Mammary microvascular endothelial cell (primary cell): ENCODE measurements around the gene LMNB2.

DNA sequence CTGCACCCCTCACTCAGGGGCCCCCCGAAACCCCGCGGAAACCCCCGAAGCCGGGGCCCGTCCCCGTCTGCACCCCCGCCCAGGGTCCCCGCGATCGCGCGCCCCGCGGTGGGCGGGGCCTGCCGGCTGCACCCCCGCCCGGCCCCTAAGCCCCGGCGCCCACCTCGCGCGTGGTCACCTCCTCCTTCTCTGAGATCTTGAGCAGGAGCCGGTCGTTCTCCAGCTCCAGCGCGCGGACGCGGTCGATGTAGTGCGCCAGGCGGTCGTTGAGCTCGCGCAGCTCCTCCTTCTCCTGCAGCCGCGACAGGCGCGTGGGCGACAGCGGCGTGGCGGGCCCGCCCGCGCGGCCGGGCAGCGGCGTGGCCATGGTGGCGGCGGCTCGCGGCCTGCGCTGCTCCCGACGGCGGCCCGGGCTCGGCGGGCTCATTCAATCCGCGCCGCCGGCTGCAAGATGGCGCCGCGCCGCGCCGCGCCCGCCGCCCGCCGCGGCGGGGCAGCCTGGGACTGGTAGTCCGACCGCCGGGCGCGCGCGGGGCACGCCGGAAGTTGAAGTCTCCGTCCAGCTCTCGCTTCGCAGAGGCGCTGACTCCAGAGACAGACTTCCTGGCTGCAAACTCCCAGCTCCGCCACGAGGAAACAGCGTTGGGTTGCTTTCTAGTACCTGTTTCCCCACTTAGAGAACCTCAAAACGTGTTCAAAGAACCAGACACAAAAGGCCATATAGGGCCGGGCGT, at the start of gene LMNB2:
Gene LMNB2 (minus strand): TSS at position 453 of the 734 bp plus-strand sequence.
- RAMPAGE, long total RNA, result no peak

- RAMPAGE, long total RNA, result no peak
Measured at GRCh38 chr19:2461769-2462785, 5.3 kb upstream of the LMNB2 start.

- RAMPAGE, long total RNA, result no peak
Measured at GRCh38 chr19:2475114-2475712, 714 bp upstream of the GADD45B start.

- RAMPAGE, long total RNA, result no peak
Measured at GRCh38 chr19:2478268-2479118, 2.6 kb downstream of the GADD45B start.

DNA sequence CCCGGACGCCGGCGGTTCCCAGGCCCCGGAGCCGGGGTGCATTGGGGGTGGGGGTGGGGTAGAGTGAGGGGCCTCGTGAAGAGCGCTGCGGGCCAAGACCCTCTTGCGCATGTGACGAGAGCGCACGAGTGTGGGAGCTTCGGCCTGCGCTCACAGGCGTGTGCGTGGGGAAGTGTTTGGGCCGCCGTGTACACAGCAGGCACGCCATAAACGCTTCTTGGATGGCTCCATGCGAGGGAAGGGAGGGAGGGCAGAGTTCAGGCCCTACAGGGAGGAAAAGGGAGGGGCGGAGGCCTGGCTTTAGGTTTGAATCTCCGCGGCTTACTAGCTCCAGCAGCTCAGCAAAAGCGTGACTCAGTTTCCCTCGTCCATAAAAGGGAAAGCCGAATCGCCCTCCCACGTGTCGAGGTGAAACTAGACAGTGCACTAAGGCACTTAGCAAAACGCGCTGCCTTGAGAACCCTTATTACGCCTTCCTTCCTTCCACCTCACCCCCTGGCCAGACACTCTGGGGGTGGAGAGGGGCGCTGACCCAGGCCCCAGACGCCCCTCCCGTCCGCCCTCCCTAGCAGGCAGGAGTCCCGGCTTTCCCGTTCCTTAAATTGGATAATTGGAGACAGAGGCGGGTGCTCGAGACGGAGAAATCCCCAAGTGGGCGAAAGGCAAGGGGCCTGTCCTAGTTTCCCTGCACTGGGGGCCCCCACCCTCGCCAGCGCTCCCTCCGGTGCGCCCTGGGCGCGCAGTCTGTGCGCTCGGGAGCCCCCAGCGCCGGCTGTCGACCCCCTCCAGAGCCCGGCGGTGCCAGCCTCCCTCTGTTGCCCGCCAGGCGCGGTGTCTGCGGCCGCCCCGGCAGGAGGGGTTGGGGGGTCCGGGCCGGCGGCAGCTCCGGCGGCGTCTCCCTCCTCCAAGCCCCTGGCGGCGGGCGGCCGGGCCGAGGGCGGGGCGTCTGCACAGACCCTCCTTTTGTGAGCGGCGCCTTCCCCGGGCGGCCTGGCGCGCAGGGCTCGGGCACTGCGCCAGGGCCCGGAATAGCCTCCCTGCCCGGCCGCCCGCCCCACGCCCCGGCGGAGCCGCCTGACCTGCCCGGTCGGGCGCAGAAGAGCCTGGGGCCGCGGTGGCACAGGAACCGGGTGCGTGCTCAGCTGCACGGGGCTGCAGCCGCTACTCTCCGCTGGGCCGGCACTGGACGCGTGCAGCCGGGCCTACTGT, 12.8 kb downstream of the GADD45B start:
- RAMPAGE, long total RNA, result no peak

DNA sequence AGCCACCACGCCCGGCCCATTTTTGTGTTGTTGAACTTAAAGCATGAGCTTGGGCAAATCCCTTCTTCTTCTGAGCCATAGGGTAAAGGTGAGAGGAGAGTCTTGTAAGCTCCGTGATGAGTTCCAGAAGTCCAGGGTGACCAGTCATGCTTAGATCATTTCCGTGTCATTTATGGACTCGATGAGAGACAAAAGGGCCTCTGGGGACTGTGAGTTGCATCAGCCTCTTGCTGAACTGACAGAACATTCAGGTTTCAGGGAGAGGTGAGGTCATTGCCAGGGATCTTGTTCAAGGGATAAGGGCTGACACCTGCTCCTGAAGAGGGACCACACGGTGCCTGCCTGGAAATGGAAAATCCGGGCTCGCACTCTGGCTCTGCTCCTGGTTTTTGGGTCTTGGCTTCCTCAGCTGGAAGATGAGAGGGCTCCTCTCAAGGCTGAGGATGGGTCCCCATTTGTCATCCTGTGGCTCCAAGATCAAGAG, 53.6 kb downstream of the GADD45B start:
- RAMPAGE, long total RNA, result no peak

GRCh38 chr19:2762311-2762667, 20.8 kb downstream of the SGTA start:
- RAMPAGE, long total RNA, result no peak

GRCh38 chr19:2771897-2772480, 11.1 kb downstream of the SGTA start:
- RAMPAGE, long total RNA, result no peak

GRCh38 chr19:2856450-2857049, 10.6 kb upstream of the ZNF556 start:
- RAMPAGE, long total RNA, result no peak

DNA sequence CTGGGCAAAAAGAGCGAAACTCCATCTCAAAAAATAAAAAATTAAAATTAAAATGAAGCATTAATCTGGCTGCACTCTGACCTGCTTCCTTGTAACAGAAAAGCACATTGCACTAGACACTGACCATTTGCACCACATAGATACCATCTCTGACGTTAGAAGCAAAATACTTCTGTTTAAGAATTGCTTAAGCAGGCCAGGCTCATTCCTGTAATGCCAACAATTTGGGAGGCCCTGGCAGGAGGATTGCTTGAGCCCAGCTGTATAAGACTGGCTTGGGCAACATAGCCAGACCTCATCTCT, 7.3 kb upstream of the TLE6 start:
- RAMPAGE, long total RNA, result no peak

- RAMPAGE, long total RNA, result no peak
Measured at GRCh38 chr19:3061025-3061687, 1.1 kb downstream of the TLE5 start.

- RAMPAGE, long total RNA, result no peak
Measured at GRCh38 chr19:3097320-3098033, 3.3 kb downstream of the GNA11 start.

DNA sequence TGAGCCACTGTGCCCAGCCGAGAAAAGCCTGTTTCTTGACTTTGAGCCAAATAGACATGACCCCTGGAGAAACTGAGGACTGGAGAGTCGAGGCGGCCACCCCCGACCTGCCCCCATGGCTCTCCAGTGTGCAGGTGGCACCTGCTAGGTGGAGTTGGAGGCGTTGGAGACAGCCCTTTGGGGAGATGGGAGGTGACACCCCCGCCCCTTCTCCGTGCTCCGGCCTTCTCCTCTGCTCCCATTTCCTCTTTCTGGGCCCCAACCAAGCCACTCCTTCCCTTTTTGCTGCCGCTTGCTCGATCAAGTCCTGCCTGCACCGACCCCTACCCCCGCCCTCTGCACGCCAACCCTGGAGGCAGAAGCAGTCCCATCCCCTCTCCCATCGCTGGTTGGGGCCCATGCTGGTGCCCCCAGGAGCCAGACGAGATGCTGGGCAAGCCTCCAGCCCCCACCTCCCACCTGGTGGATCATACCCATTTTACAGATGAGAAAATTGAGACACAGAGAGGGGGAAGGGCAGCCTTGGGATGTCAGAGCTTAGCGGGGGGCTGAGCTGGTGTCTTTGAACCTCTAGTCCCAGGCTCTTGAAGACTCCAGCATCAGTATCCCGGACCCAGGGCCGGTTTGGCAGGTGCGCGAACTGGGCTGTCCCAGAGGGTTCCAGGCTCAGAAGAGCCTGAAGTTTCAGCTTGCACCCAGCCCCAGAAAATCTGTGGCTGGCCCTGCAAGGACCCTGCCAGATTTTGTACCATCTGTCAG, 10.2 kb downstream of the GNA15 start:
- RAMPAGE, long total RNA, result no peak

GRCh38 chr19:3186251-3187210, 801 bp downstream of the NCLN start:
- RAMPAGE, long total RNA, result no peak

DNA sequence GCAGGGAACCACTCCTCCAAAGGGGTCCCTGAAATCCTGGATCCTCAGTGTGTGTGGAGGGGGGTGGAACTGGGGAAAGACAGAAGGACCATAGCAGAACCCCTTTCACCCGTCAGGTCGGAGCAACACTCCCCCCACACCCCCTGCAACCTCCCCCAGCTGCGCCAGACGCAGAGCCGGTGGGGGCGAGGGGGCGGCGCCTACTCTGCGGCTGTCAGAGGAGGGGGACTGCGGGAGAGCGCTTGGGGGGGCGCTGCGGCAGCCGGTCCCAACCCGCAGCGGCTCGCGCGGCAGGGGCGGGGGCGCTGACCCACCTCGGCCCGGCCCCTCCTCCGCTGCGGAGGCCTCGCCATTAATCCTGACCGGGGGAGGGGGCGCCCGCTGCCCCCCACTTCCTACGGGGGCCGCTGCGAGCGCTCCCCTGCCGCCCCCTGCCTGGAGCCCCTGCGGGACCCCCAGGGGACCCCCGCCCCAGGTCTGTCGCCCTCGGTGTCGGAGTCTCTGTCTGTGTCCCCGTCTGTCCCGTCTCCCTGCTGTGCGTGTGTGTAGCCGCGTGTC, 8.0 kb upstream of the NFIC start:
- RAMPAGE, long total RNA, result no peak

GRCh38 chr19:3373595-3374419, 7.4 kb downstream of the NFIC start:
- RAMPAGE, long total RNA, result no peak

DNA sequence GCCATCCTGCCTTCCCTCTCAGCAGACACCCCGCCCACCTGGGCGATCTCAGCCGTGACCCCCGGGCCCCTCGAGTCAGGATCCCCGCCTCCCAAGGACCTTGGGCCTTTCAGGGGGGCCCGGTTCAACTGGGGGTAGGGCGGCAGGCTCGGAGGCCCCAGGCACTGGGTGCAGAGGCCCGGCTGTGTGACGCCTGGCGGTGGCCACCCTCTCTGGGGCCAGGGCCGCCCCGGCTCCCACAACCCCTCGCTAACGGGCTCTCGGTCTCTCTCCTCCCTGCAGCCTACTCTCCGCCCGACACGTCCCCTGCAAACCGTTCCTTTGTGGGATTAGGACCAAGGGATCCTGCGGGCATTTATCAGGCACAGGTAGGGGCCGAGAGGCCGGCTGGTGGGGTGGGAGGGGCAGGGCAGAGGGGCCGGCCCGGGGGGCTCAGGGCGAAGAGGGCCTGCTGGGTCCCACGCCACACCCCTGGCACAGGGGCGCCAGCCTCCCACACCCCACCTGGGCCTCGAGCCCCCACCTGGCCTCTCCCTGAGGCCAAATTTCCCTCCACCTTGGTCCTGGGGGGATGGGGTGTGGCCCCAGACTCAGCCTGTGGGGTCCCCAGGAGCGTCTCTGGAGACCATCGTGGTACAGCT, 23.9 kb downstream of the SMIM24 start:
- RAMPAGE, long total RNA, result no peak

DNA sequence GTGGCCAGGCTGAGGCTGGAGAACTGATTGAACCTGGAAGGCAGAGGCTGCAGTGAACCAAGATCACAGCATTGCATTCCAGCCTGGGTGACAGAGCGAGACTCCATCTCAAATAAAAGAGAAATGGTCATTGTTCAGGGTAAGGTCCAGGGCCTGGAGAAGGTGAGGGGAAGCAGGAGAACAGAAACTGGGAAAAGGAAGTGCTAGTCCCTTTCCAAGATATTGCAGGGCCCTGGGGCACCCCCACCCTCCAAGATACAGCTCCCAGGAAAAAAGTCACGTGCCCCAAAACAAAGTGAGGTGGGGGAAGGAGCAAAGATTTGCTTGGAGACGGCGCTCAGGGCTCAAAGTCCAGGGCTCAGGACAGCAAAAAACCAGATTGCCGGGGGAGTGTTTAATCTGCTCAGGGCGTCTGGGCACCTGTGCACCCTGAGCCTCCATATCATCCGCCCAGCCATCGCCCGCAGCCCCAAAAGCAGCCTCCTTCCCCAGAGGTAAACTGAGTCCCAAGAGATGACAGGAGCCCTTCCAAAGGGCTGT, 6.4 kb downstream of the SMIM24 start:
- RAMPAGE, long total RNA, result no peak

DNA sequence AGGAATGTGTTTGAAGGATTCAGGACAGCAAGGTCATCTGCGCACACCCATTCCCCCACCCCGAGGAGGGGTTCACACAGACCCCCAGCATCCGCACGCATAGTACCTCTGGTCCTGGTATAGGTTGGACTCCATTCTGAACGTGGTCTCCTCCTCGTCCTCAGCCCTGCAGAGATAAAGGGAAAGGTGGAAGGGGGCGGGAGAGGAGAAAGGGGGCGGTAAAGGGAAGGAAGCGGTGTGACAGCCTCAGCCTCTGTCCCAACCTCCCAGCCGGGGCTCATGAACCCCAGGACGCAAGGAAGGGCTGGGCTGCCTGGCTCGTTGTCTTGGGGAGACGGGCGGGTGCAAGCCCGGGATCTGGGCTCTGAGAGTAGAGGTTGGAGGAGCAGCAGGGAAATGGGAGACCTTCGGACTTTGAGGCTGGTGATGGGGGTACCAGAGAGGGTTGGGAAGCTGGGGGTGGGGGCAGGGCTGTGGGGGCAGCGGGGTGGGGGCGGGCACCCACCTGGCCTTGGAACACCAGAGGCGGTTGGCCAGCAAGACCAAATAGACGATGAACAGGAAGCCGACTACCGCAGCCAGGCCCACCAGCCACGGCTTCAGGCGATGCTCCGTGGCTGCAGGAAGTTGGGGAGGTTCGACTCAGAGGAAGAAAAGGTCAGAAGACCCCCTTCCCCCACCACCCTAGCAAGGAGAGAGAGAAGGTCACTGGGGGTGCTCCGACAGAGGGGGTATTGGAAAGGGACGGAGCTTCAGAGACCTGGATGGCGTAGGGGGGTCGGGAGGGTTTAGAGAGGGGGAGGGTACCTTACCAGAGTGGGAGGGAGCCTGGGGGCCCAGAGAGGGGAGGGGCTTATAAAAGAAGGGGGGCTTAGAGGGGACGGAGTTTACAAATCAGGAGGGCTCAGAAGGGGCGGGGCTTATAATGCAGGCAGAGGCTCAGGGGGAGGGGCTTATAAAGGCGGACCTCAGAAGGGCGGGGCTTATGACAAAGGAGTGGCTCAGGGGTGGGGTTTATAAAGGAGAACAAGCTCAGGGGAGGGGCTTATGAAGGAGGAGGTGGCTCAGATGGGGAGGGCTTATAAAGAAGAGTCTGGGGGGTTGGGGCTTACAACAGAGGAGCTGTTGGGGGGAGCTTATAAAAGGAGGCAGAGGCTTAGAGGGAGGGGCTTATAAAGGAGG, 1.6 kb downstream of the SMIM24 start:
- RAMPAGE, long total RNA, result no peak

DNA sequence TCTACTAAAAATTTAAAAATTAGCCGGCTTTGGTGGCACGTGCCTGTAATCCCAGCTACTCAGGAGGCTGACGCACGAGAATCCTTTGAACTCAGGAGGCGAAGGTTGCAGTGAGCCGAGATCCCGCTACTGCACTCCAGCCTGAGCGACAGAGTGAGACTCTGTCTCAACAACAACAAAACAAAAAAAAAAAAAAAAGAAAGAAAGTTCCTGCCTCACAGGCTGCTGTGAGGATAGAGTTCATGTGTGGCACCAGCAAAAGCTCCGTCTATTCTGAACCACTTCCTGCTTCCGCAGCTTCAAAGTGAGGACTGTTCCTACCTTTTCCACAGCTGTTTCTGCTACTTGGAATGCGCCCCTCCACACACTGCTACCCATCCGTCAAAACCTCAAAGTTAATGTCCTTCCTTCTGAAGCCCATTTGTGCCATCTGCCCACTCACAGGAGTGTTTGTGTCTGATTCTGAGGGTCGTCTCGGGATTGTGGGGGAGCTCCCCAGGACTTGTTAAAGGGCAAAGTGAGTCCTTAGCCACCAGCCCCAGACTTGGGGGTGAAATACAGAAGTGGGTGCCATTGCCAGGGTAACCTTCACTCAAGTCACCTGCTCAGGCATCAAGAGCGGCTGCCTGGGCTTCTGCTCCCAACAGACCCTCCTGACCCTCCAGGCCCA, 3.0 kb downstream of the MFSD12 start:
- RAMPAGE, long total RNA, result no peak